Neural progenitor cell (in vitro differentiated cells): ENCODE results near the genes RIC8A, CDHR5 and EPS8L2.

DNA sequence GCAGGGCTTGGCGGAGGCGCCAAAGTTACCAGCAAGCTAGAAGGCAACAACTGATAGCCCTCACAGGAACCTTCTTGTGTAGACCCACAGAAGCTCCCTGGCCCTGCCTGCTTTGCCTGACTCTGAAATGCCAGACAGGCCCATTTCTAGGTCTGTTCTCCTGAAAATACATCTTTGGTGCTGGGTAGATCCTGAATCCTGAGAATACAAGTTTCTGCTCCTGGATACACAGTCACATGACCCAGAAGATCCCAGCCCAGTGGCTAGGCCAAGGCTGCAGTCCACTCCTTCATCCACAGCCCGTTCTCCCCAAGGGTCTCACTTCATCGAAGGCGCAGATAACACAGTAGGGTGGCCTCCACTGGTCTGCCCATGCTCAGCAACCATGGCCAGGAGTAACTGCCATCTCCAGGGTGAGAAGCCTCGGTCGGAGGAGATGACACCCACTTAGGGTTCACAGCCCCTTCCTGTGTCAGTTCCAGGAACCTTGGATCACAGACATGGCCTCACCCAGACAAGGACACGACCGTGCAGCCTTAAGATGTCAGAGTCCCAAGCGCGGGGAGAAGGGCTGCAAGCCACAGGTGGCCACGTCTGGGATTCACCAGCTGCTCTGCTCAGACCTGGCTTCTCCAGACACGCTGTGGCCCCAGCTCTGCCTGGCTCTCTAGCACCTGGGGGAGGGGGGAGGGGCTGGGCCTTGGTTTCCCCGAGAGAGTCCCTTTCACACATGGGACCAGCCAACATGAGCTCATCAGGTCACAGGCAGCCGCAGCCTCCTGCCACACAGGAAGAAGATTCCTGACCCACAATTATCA, 2.6 kb downstream of the BET1L start:
- RAMPAGE, long total RNA = no peak

GRCh38 chr11:207427-207800, at the start of gene RIC8A:
TSS of gene RIC8A (plus strand) at chr11:207708.
- RAMPAGE, long total RNA = no peak

DNA sequence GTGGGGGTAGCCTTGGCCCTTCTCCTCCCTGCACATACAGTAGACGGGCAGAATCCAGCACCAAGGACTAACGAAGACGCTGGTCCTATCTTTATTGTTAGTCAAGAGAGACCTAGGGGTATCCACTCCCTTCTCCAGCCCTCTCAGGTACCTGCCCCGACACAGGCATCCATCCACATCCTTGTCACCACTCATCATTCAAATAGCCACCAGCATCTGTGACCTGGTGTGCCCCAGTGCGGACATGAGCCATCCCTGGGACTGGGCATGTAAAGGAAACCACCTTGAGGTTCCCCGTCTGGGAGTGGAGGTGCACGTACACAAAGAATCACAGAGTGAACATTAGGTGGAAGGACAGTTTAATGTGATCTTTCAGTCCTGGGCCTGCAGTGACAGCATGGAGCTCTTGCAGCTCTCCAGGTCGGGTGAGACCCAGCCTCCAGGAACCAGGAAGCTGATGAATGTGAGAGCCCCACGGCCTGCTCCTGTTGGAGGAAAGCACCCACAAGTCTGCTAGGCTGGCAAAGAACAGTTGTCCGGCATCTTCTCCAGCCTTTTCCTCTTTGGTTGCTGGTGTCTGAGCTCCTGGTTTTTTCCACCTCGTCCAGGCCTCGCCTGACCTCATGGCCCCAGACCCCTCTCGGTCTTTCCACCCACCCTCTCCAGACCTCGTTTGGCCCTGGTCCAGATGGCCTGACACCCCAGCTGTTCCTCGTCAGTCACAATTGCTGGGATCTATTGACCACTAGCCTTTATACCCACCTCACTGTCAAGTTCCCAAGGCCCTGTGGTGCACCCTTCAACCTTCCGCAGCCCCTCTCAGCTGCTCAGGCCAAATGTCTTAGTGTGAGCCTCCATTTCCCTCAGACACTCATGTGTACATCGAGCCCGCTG, 16.5 kb downstream of the PSMD13 start:
- RAMPAGE, long total RNA = no peak

DNA sequence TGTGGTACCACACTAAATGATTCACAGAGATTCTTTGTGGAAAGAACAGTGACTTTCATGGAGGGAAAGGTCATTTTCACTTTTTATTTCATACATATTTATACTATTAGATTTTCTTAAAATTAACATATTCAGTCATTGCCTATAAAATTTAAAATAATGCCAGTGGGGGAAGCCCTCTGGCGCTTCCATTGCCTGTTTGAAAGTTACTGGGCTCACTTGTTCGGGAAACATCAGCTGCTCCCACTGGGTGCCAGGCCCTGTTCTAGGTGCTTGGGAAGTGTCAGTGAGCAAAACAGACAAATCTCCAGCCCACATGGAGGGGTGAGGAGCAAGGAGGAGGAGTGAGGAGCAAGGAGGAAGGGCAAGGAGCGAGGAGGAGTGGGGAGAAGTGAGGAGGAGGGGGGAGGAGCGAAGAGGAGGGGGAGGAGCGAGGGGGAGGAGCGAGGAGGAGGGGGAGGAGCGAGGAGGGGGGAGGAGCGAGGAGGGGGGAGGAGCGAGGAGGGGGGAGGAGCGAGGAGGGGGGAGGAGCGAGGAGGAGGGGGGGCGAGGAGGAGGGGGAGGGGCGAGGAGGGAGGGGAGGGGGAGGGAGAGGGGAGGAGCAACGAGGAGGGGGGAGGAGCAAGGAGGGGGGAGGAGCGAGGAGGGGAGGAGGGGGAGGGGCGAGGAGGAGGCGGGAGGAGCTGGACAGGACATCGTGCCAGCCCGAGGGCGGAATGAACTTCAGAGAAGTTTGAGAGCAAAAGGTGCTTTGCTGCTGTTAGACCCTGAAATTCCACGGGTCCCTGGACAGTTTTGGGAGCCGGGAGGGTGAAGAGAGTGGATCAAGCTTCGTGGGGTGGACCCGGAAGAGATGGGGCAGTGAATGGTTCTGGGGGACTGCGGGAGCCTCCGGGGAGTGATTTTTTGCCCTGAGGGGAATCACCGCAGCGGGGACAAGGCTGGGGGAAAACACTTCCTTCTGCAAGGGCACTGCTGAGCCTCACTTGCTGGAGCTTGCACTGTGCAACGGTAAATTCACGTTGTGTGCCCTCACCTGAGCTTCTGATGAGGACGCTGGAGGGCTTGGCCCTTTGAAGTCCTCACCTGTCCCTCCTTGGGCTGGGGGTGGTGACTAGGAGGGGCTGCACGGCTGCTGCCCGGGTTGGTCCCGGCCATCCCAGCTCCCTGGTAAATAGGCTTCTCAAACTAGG, 10.9 kb upstream of the NLRP6 start:
- RAMPAGE, long total RNA = no peak

DNA sequence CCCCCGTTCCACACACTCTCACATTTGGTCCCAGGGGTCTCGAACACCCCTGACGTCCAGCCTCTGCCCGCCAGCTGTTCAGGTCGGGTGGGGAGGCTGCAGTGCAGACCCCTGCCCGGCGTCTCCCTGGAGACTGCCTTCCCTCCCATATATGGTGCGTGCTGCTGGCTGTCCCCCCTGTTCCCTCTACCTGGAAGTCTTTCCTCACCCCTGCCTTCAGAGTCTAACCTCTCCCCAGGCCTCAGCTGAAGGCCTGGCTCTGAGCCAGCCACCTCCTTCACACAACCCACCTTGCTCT, 285 bp upstream of the NLRP6 start:
- RAMPAGE, long total RNA = no peak

DNA sequence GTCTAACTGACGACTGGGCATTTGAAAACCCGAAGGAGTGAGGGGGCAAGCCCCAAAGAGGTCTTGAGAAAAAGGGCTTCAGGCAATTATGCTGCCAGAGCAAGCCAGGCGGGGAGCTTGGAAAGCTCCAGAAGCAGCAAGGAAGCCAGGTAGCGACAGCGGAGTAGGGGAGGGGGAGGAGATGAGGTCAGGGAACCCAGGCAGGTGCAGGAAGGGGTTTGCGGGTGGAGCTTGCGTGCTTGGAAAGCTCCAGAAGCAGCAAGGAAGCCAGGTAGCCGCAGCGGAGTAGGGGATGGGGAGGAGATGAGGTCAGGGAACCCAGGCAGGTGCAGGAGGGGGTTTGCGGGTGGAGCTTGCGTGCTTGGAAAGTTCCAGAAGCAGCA, 1.7 kb upstream of the PGGHG start:
- RAMPAGE, long total RNA = no peak

- RAMPAGE, long total RNA = no peak
These were observed 1.6 kb downstream of the IFITM2 start for GRCh38 chr11:309025-309844.

- RAMPAGE, long total RNA = no peak
These were observed 15.2 kb upstream of the IFITM3 start for GRCh38 chr11:335454-336705.

GRCh38 chr11:342218-342868, 21.7 kb upstream of the IFITM3 start:
- RAMPAGE, long total RNA = no peak

- RAMPAGE, long total RNA = no peak
These were observed 1.8 kb upstream of the PKP3 start for GRCh38 chr11:392126-392731.

GRCh38 chr11:441574-441816, 316 bp downstream of the ANO9 start:
- RAMPAGE, long total RNA = no peak

GRCh38 chr11:469264-470318, 19.5 kb downstream of the PTDSS2 start:
- RAMPAGE, long total RNA = no peak

DNA sequence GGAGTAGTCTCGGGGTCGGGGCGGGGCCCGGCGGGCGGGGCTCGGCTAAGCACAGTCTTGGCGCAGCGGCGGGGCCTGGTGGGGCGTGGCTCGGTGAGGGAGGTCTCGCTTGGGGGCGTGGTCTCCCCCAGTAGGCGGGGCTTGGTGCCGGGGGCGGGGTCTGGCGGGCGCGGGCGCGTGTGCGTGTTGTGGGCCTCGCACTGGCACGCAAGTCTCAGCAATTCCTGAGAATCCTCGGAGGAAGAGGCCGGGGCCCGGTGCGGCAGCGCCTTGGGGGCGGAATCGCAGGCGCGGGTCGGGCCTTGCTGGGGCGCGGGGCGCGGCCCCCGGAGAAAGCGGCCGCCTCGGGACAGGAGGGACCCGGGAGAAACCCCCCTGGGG, 268 bp upstream of the RNH1 start:
- RAMPAGE, long total RNA = no peak

GRCh38 chr11:567955-569105, 7.6 kb downstream of the RASSF7 start:
- RAMPAGE, long total RNA = no peak

DNA sequence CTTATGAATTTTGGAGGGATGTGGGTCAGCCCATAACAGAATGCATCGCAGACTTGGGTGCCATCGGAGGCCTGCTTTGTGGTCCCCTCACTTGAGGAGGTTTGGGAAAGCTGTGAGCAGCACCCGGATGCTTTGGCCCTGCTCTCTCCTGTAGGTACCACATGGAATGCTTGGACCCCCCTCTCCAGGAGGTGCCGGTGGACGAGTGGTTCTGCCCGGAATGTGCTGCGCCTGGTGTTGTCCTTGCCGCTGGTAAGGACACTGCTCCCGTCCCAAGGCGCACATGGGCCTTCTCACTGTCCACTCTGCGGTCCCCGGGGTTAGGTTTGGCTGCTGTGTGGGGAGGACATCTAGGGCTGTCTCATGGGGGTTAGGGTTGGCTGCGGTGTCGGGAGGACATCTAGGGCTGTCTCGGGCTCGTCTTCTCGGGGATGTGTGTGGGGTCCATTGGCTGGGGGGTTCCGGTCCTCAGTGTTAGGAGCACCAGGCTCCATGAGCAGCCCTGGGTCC, 18.9 kb downstream of the IRF7 start:
- RAMPAGE, long total RNA = no peak

DNA sequence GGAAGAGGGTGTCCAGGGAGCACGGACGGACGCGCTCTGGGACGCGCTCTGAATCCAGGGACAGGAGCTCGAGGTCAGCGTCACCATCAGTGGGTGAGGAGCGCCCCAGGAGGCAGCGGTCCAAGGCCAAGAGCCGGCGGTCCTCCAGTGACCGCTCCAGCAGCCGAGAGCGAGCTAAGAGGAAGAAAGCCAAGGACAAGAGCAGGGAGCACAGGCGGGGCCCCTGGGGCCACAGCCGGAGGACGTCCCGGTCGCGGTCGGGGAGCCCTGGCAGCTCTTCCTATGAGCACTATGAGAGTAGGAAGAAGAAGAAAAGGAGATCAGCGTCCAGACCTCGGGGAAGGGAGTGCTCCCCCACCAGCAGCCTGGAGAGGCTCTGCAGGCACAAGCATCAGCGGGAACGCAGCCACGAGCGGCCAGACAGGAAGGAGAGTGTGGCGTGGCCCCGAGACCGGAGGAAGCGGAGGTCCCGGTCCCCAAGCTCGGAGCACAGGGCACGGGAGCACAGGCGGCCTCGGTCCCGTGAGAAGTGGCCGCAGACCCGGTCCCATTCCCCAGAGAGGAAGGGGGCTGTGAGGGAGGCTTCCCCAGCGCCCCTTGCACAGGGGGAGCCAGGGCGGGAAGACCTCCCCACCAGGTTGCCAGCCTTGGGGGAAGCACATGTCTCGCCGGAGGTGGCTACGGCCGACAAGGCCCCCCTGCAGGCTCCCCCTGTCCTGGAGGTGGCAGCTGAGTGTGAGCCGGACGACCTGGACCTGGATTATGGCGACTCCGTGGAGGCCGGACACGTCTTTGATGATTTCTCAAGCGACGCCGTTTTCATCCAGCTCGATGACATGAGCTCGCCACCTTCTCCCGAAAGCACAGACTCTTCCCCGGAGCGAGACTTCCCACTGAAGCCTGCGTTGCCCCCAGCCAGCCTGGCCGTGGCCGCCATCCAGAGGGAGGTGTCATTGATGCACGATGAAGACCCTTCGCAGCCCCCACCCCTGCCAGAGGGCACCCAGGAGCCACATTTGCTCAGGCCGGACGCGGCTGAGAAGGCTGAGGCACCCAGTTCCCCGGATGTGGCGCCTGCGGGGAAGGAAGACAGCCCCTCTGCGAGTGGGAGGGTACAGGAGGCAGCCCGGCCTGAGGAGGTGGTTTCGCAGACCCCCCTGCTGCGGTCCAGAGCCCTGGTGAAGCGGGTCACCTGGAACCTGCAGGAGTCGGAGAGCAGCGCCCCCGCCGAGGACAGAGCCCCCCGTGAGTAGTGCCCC, 6.8 kb downstream of the IRF7 start:
- RAMPAGE, long total RNA = no peak

DNA sequence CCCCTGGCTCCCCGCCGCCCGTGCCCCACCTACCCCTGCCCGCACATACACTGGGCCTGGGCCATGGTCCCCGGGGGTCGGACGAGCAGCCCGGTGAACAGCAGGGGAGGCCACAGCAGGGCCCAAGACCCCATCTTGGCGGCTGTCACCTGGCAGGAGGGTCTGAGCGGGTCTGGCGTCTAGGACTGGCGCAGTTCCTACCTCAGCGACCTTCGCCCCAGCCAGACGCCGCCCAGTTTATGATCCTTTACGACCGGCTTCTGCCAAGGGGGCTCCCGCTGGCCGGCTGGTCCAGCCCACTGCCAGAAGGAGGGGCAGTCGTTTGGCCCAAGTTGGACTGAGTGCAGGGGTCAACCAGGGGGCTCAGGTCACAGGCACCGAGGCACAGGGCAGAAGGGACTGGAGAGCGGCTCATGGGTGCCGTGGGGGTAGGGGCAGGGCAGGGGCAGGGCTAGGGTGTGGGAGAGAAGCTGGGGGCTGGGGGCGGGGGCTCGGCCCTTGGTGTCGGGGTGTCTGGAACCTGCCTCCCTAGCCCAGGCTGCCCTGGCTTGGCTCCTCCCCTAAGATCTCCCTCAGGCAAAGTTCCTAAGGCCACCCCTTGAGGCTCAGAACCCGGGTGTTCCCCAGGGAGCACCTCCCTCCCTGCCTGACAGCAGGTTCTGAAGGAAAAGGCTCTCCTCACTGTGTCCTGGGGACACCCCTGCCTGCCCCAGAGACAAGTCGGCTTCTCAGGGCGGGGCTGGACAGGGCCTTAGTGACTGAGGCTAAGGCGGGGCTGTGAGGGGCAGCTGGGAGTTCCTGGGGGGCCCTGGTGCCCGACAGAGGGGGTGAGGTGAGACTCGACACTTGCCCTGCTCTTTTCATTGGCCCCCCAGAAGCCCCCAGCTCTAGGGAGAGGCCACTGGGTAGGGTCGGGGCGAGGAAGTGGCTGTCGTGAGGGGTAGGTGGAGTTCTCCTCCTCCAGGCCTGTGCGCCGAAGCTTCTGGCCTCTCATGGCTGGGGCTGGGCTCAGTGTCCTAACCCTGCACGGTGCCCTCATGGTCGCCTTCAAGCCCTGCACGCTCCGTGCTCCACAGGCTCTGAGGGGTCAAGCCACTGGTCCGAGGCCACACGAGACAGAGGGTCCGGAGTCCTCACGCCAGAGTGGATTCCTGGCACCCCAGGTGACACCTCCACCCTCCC, at the start of gene CDHR5:
CDHR5 (minus strand) TSS at position 187 of the 1,182 bp plus-strand sequence.
- RAMPAGE, long total RNA = no peak

- RAMPAGE, long total RNA = no peak
These were observed 977 bp downstream of the SCT start for GRCh38 chr11:625952-626455.

DNA sequence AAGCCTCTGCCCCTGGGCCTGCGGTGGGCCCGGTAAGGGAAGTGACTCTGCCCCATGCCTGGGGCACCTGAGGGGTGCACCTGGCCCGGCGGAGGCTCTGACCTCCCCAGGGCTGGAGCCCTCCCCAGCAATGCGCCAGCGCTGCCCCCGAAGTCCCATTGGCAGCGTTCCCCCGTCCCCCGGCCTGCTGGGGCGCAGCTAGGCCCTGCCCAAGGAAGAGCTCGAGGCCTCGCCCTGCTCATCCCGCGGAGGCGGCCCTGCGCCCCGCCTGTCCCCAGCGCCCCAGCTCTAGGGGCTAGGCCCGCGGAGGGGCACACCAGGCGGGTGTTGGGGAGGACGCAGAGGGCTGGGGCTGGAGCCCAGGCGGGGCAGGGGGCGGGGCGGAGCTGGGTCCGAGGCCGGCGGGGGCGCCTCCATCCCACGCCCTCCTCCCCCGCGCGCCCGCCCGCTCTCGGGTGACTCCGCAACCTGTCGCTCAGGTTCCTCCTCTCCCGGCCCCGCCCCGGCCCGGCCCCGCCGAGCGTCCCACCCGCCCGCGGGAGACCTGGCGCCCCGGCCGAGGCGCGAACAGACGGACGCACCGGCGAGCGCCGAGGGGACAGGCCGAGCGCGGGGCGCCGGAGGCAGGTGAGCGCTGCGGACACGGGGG, at the start of gene EPS8L2:
EPS8L2 (plus strand) TSS at position 570 of the 649 bp plus-strand sequence.
- RAMPAGE, long total RNA = no peak

DNA sequence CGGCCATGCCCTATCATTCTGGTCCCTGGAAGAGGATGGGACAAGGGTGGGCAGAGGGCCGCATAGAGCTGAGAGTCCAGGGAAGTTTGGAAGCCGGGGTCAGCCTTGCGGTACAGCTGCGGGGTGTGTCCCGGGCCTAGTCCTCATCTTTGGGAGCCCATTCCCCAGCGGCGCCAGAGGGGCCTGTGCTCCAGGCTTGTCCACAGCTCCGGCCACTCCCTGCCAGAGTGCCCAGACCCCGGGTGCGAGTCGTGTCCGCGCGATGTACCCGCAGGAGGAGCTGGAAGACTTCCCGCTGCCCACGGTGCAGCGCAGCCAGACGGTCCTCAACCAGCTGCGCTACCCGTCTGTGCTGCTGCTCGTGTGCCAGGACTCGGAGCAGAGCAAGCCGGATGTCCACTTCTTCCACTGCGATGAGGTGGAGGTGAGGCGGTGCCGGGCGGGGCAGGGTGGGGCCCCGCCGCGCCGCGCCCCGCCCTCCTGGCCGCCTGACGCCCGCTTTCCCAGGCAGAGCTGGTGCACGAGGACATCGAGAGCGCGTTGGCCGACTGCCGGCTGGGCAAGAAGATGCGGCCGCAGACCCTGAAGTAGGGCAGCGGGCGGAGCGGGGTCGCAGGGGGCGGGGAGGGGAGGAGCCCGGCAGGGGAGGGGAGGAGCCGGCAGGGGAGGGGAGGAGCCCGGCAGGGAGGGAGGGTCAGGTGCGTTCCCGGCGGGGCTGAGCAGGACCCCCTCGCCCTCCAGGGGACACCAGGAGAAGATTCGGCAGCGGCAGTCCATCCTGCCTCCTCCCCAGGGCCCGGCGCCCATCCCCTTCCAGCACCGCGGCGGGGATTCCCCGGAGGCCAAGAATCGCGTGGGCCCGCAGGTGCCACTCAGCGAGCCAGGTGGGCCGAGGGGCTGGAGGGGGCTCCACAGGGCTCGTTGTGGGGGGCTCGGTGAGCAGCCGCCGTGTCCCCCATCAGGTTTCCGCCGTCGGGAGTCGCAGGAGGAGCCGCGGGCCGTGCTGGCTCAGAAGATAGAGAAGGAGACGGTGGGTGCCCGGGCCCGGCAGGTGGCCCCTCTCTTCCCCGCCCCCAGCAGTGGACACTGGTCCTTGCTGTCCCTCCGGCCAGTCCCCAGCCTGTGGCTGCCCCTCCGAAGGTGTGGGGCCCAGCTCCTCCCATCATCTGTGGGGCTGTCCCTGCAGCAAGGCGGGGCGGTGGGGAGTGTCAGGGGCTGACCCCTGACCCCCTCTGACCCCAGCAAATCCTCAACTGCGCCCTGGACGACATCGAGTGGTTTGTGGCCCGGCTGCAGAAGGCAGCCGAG, 14.7 kb downstream of the EPS8L2 start:
- RAMPAGE, long total RNA = no peak